ENCODE results near the gene RPS14.

GRCh38 chr5:149839747-149840354 is 104.7 kb downstream of the PDE6A start:
- PRO-cap: no peak

DNA sequence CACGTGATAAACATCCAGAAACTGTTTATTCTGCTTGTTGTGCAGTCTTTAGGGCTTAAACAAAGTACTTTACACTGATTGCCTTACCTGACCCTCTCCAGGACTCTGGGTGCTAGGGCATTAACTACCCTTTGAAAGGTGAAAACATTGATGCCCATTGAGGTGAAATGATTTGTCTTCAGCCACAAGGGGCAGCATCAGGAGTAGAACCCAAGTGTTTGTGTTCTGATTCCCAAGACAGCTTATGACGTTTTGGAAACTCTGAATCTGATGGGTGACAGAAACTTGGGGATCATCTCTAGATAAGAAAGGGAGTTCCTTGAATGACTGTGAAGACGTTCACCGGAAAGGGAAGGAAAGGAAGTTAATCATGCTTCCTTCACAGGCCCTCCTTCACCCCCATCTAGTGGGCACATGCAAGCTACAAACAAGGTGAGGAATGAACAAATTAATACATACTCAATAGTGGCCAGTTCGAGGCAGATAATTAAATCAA is 1.2 kb upstream of the SLC26A2 start:
- PRO-cap: unidirectional peak, plus-strand start at position 317 of the sequence

DNA sequence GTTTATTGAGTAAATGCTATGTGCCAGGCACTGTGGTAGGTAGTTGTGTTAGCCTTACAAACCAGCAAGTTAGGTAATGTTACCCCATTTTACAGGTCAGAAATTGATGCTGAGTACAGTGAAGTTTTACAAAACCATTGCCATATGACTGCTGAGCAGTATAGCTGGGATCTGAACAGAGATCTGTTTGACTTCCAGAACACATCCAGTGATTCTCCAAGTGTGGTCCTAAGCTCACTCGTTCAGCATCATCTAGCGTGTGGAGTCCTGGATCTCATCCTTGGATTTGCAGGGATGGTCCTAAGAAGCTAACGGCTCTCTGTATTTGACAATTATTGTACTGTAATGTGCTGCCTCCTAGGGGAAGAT is 1.3 kb downstream of the SLC26A2 start:
- PRO-cap: no peak

- PRO-cap: no peak
Measured at GRCh38 chr5:150024119-150024823, 23.7 kb downstream of the HMGXB3 start.

GRCh38 chr5:150052360-150052786 is 34.0 kb downstream of the CSF1R start:
- PRO-cap: no peak

- PRO-cap: no peak
Measured at GRCh38 chr5:150089023-150089259, 2.6 kb upstream of the CSF1R start.

- PRO-cap: no peak
Measured at GRCh38 chr5:150124255-150124748, 31.3 kb downstream of the PDGFRB start.

GRCh38 chr5:150154809-150155351 is 765 bp downstream of the PDGFRB start:
- PRO-cap: no peak

- PRO-cap: no peak
Measured at GRCh38 chr5:150173671-150174148, 7.1 kb downstream of the CDX1 start.

- PRO-cap: no peak
Measured at GRCh38 chr5:150186752-150187526, 2.9 kb upstream of the SLC6A7 start.

DNA sequence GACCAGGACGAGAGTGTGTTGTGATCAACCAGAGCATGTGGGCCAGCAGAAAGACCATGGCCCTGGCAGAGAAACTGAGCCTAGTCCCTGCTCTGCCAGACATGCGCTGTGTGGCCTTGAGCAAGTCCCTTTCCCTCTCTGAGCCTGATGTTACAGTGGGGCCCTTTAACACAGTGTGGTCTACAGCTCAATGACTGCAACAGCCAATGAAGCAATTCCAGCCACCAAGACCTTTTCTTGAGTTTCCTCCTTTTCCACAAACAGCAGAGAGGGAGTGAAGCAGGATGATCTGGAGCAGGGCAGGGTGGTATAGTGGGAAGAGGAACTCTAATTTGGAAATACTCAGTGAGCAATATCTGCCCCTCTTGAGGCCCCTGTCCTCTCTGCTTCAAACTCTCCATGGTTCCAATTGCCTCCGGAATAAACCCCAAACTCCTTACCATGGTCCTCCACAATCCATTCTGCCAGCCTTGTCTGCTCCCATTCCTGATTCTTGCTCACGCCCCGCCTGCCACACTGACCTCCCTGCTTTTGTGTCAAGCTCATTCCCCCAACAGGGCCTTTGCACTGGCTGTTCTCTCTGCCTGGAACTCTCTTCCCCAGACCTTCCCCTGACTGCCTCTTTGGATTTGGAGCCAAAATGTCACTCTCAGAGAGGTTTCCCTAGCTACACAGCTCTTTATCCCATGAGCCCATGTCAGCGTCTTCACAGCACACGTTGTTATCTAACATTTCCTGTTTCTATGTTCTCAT is 26.0 kb upstream of the ARSI start:
- PRO-cap: no peak

GRCh38 chr5:150392180-150392426 is 20.6 kb downstream of the CD74 start:
- PRO-cap: no peak

GRCh38 chr5:150398510-150399542 is 13.9 kb downstream of the CD74 start:
- PRO-cap: no peak

- PRO-cap: bidirectional peak, plus-strand start at chr5:150410023, minus-strand start at chr5:150409907
Measured at GRCh38 chr5:150409672-150410461, 2.8 kb downstream of the CD74 start.

GRCh38 chr5:150446267-150447193 is 3.0 kb downstream of the RPS14 start:
- PRO-cap: no peak

GRCh38 chr5:150449597-150450382 is at the start of gene RPS14:
RPS14 (minus strand) TSS chr5:150449739.
- PRO-cap: bidirectional peak, plus-strand start at chr5:150449795, minus-strand start at chr5:150449737

- PRO-cap: no peak
Measured at GRCh38 chr5:150453691-150454648, 4.4 kb upstream of the RPS14 start.

- PRO-cap: bidirectional peak, plus-strand start at chr5:150485798, minus-strand start at chr5:150485732
Measured at GRCh38 chr5:150485130-150486034, 22.5 kb upstream of the NDST1 start.

DNA sequence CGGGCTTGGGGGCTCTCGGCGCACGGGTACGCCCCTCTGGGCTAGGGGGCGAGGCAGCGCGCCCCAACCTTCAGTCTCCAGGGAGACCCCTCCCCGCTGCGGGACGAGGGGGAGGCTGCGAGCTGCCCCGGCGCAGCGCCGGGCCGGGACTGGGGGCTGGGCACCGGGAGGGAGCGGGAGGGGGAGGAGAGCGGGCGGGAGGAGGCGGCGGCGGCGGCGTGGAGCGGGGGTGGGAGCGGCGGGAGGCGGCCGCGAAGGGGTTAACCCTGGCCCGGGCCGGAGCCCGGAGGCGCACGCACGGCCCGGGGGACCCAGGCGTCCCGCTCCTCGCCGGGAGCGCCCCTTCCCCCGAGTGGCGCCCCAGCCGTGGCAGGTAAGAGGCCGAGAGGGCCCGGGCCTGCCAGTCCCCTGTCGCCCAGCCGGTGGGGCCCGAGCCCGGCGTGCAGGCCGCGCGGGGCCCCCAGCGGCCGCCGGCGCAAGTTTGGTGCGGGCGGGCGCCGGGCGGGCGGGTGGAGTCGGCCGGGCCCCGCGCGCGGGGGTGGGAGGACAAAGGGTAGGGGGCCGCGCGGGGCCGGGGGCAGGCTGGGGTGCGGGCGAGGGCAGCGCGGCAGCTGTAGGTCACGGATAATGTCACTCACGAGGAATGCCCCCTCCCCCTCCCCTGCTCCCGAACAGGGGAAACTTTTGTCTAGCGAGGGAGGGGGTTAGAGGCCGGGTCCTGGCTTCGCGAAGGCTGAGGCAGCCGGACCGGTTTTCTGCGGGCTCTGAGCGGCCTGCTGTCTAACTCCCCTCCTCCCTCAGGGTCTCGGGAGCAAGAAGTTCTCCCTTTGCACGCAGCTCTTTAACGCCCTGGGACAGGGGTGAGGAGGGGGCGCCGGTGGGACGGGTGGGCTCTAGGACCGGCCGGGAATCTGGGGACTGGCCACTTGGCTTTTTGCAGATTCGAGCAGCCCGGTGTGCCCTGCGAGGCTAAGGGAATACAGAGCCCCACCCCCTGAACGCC is 21.6 kb upstream of the NDST1 start:
- PRO-cap: bidirectional peak, plus-strand start at position 188 of the sequence, minus-strand start at position 151 of the sequence; bidirectional peak, plus-strand start at position 750 of the sequence, minus-strand start at position 629 of the sequence; bidirectional peak, plus-strand start outside the sequence, minus-strand start at position 944 of the sequence

GRCh38 chr5:150498306-150498953 is 9.5 kb upstream of the NDST1 start:
- PRO-cap: no peak

All from bronchus (tissue), 1 donor.